Placental epithelial cell (primary cell): ENCODE results near the genes CCRL2, ALS2CL and TMIE.

DNA sequence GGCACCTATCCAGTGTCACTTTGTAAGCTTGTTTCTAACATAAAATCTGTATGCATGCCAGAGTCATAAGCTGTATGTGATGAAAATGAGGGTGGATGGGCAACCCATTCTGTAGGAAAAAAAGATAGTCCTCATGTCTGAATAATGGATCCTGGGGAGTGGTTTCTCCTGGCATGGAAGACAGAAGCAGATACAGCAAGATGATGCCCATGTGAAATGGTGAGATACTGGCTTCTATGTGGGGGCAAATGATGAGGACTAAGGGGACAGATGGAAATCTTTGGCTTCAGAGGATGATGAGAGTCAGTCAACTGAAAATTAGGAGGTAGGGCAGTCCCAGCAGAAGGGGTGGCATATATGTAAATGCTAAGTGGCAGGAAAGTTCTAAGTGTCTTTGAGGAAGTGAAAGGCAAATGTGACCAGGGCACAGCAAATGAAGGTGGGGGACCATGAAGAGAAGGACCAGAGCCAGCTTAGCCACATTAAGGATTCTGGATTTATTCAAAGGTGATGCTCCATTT is 29.3 kb upstream of the LIMD1 start:
- CAGE, long polyA plus RNA: no peak

DNA sequence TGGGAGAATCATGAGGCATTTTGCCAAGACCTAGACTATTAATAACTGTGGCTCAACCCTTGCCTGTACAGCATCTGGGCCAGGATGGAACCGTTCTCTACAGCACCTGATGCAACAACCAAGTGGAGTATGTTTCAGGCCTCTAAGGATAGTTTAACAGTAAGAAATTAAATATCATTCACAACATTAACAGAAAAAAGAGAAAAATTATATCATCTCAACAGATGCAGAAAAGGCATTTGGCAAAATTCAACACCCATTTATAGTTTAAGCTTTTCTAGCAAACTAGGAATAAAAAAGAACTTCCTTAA is 20.3 kb upstream of the SLC6A20 start:
- CAGE, long polyA plus RNA: no peak

GRCh38 chr3:45958284-45959076 is 15.2 kb downstream of the CXCR6 start:
- CAGE, long polyA plus RNA: no peak

DNA sequence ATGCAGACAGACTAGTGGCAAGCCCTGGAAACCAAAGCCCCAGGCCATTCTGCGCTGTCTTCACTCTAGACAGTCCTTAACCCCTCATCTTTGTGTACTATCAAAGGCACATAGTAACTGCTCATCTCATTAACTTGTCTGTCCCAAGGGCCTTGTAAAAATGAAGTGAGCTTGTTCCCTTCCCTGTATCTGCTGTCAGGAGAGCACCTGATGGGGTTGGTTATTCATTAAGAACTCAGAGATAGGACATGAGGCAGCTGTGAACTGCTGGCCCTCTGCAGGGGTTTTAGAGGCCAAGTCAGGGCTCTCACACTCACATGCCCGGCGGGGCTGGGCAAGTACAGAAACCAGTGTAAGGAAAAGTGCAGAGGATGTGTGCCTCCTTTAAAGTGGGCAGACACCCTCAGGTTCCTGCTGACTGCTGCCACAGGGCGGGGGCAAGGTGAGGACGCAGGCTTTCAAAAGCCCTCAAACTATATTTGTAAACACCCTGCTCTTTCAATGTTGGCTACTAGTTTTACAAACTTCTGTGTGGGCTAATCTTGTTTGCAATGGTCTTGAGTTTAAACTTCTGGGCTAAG is 22.3 kb downstream of the CXCR6 start:
- CAGE, long polyA plus RNA: no peak

GRCh38 chr3:46089086-46090052 is 62.1 kb upstream of the XCR1 start:
- CAGE, long polyA plus RNA: no peak

DNA sequence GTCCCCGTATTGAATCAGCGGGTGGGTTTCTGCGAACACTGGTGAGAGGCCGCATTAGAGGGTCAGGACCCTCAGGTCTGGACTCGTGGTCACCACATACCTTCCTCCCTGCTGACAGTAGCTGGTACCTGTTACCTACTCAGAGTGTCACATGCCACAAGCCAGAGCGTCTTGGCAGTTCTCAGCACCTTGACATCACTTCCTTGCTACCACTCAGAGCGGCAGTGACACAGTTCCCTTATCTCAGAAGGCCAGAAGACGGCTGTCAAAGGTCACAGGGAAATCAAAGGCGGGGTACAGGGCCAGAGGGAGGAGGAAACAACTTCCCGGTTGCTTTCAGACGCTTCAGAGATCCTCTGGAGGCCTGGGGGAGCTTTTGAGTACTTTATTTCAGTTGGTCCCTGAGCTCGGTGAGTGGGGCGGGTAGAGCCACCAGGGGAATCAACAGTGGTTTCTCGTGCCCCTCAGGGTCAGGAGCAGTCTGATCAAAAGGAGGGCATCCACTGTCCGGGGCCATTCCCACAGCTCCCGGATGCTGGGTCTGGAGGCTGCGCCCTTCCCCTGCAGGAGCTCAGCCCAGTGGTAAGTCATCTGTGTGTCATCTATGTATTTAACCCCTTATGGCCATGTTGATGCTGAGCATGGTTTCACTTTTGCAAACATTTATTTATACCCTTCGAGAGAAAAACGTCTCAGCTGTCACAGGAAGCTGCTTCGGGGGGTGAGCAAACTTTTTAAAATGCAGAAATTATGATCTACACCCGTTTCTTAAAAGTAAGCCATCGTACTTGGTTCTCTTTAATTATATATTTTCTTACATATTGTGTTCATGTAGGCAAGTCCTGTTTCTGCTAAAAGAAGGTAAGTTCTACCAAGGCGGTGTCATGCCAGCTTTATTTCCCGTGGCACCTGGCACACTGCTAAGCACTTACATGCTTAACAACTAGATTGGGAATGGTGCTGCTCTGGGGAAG is at the start of gene CCRL2:
TSS of gene CCRL2 (plus strand) at position 339 of the 974 bp plus-strand sequence.
- CAGE, long polyA plus RNA: no peak

DNA sequence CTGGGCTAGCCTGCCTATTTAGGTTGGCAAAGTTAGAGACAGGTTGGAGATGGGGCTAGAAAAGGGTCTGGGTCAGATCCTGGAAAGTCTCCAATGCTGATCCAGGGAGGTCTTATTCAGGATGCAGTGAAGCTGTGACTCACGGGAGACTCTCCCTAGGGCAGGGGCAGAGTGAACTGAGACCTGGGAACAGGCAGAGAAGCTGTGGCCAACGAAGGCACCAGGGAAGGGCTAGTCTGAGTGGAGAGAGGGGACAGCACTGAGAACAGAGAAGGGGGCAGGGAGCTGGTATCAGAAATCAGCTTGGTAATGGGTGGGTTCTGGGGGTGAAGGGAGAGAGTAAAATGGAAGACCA is 2.2 kb downstream of the LTF start:
- CAGE, long polyA plus RNA: no peak

GRCh38 chr3:46496678-46497304 is 985 bp upstream of the RTP3 start:
- CAGE, long polyA plus RNA: no peak

GRCh38 chr3:46690583-46691261 is 2.8 kb downstream of the ALS2CL start:
- CAGE, long polyA plus RNA: no peak

- CAGE, long polyA plus RNA: no peak
Observed at GRCh38 chr3:46693056-46693969, at the start of gene ALS2CL. ALS2CL (minus strand) TSS chr3:46693679.

- CAGE, long polyA plus RNA: no peak
Observed at GRCh38 chr3:46701034-46701720, at the start of gene TMIE. TMIE (plus strand) TSS chr3:46701392.

- CAGE, long polyA plus RNA: no peak
Observed at GRCh38 chr3:46871126-46871660, 6.3 kb upstream of the PTH1R start.

- CAGE, long polyA plus RNA: no peak
Observed at GRCh38 chr3:46915227-46915663, 37.7 kb downstream of the PTH1R start.

DNA sequence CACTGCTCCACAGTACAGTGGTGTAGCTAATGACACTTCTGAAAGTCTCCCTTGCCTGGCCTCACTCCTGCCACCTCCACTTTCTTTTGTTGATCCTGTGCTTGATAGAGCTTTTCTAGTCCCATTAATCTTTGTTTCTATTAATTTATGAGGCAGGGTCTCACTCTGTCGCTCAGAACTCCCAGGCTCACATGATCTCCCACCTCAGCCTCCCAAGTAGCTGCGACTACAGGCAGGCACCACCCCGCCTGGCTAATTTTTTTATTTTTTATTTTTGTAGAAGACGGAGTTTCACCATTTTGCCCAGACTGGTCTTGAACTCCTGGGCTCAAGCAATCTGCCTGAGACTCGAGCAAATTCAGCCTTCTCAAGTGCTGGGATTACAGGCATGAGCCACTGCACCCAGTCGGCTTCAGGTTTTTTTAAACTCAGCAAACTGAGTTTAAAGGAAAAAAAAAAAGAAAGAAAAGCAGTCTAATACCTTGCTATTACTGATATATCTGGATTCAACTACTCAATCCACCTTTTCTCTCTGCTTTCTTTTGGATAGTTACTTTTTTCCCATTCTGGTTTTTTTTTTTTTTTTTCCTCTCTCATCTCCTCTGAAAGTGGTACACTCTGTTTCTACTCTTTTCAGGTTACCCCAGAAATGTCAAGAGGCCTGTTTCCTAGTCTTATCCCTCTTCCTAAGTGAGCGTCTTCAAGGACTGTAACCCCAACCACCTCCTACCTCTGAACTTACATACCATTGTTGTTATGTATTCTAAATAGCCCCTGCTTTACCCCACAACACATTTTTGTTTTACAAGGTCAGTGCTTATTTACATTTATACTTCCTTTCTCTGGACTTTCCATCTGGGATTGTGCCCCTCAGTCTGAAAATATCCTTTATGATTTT is 38.4 kb downstream of the PTH1R start:
- CAGE, long polyA plus RNA: no peak

- CAGE, long polyA plus RNA: no peak
Observed at GRCh38 chr3:46946320-46947159, 30.0 kb downstream of the CCDC12 start.

DNA sequence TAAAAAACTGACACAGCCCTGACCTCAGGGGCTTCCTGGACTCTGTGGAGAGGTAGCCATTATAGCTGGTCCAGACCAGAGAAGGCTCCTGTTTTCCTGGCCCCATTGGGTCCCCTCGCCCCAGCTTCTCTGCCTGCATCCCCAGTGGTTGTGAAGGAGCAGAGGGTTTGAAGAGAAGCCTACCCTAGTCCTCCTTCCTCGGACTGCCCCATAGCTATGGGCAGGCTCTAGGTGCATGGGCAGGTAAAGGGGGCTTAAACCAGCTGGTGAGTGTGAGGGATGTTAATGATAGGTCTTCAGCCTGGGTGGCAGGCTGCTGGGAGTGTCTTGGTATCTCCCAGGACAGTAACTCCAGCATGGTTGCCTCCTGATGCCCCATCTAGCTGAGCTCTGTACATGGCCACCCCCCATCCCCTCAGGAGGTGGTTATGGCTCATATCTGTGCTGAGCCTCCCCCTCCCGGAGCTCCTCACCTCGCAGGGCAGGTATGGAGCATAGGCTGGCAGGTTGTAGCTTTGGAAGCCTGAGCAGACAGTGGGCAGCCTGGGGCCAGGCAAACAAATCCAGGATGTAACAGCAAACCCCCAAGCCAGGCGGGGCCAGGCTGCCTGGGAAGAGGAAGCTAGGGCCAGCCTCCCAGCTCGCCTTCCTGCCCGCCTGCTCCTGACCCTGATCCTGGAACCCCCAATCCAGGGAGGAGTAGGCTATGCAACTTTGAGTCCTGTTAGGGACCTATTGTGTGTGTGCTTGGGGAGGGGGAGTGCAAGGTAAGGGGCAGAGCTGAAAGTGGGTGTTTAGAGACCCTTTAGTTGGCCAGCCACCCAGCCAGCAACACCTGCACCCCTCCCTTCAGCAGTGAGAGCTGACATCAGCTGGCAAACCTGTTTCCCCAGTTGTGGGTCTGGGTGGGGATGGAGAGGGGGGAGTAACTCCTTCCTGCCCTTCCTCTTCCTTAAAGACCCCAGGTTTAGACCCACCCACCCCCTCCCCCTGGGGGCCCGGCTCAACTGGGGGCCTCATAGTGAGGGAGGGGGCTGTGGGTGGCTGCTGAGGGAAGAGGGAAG is 2.3 kb downstream of the NBEAL2 start:
- CAGE, long polyA plus RNA: no peak

- CAGE, long polyA plus RNA: no peak
Observed at GRCh38 chr3:46987188-46987667, 7.8 kb downstream of the NBEAL2 start.

GRCh38 chr3:46995261-46996226 is 16.1 kb downstream of the NBEAL2 start:
- CAGE, long polyA plus RNA: no peak

DNA sequence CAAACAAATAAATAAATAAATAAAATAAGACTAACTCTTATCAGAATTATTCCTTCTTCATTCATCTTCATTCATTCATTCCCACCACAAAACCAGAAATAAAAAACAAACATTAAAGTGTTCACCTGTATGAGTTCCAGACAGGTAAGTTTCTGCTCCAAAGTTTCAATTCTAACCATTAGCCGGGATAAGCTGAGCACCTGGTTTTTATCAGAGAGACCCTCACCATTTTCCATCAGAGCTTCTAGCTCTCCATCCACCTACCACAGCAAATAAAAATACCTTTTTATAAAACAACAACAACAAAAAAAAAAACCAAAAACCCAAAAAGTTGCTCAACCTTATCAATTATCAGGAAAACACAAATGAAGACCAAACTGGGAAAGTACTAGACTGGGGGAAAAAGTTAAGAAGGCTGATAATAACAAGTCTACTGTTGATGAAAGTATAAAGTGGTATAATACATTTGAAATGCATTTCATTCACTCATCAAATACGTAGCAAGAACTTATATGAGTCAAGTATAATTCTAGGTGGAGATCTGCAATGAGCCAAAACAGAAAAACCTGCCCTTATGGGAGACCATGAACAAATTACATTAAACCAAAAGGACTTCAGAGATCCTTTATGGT is 75.8 kb downstream of the SETD2 start:
- CAGE, long polyA plus RNA: no peak

- CAGE, long polyA plus RNA: no peak
Observed at GRCh38 chr3:47188057-47188256, 24.0 kb upstream of the SETD2 start.